Vein endothelial cell (primary cell): ENCODE results near the gene COL11A2.

- CAGE, long polyA plus RNA, result no peak
Measured at GRCh38 chr6:32095407-32096647, 13.3 kb downstream of the TNXB start.

GRCh38 chr6:32113520-32114443 lies 4.6 kb upstream of the TNXB start:
- CAGE, long polyA plus RNA, result no peak

DNA sequence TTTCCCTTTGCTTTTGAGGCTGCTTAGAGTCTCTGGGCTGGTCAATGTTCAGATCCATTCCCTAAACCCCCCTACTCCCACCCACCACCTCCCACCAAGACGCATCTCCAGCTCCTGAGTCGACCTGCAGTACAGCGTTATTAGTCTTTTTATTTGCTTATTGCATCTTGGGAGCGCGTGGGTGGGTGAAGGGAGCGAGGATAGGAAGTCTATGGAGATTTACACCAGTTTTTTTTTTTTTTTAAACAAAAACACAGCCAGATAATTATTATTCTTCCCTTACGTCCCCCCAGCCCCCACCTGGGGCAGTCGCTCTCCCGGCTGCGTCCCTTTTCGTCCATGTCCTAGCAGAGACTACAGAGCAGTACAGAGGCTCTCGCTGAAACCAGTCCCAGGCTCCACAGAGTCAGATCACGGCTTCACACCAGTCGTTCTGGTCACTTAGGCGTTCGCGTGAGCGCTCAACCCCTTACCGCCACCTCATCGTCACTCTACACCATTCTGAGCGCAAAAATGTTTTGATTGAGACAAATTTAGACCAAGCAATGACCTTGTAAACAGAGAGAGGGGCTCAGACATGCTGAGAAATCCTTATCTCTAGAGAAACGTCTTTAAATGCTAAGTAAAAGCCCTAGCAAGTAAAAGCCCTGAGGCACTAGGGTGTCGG lies 1.1 kb upstream of the PRRT1 start:
- CAGE, long polyA plus RNA, result no peak

- CAGE, long polyA plus RNA, result start-site peak on the minus strand at chr6:32154332-32154384, 16 and 12 reads in 2 replicates
Measured at GRCh38 chr6:32154308-32155037, 532 bp downstream of the PPT2 start.

DNA sequence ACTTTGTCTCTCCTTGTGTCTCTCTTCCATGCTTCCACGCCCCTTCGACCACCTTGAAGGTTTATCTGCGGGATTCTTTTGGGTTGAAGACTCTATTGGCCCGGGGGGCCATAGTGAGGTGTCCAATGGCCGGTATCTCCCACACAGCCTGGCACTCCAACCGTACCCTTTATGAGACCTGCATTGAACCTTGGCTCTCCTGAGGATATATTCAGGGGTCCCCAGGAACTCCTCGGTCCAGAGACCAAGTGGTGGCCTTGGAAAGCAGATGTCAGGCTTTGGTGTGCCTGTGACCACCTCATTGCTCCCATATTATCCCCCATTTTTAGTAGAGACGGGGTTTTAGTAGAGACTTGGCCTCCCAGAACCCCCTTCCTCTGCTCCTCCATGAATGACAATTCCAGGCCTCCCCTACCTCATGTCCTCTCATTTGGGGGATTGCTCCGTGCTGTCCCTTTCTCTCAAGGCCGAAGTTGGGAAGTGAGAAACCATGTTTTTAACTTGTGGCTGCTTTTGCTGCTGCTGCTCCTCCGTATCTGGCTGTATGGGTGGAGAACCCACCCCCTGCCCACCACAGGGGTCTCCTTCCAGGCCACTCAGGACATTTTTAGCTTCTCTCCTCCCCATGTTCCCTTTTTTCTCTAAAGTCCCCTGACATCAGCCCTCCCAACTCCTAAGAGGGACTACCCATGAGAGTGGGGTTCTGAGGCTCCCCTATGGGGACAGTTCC lies 1.5 kb upstream of the EGFL8 start:
- CAGE, long polyA plus RNA, result no peak

GRCh38 chr6:32196309-32196873 lies 3.9 kb upstream of the GPSM3 start:
- CAGE, long polyA plus RNA, result no peak

DNA sequence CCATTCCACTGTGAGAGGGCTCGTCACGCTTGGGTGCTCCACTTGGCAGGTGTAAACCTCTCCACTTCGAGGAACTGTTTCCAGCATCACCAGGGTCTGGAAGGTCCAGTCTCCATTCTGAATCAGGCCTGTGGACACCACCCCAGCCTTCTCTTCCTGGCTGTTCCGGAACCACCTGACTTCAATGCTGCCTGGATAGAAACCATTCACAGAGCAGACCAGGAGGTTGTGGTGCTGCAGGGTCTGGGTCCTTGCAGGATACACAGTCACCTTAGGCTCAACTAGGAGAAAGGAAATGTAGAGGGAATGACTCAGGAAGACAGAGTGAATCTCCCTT lies 10.7 kb downstream of the HLA-DRB5 start:
- CAGE, long polyA plus RNA, result no peak

DNA sequence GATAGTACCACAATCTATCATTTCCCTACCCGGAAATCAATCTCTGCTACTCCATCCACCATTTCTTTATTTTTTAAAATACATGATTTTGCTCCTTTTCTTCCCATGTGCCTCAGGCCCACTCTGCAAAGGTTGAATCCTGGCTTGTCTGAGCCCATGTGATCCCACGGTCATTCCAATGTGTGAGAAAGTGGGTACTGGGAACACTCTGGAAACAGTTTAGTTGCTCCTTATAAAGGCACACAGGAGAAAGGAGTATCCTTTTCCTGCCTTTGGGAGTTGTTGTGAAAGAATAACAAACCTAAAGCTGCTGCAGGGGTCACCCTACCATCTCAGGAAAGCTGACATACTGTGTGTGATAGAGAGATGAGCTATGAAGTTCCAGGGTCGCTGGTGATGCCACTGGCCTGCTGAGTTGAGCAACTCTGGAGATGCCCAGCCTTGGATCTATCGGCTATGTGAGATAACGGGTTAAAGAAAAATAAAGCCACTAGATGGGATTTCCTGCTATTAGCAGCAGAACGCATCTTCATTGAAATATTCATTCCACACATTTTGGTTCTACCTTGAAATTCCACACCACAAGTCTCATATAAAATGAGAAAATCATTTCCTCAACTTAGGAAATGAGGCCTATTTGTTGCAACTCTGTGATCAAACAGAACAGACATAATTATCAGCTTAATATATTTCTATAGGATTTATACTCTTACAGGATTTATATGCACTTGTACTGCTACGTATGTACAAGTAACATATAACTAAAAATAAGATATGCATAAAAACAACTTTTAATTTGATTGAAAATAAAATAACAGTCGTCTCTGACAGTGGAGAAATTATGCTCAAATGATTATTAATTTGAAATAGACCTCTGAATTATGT lies 12.0 kb downstream of the HLA-DRB1 start:
- CAGE, long polyA plus RNA, result no peak

DNA sequence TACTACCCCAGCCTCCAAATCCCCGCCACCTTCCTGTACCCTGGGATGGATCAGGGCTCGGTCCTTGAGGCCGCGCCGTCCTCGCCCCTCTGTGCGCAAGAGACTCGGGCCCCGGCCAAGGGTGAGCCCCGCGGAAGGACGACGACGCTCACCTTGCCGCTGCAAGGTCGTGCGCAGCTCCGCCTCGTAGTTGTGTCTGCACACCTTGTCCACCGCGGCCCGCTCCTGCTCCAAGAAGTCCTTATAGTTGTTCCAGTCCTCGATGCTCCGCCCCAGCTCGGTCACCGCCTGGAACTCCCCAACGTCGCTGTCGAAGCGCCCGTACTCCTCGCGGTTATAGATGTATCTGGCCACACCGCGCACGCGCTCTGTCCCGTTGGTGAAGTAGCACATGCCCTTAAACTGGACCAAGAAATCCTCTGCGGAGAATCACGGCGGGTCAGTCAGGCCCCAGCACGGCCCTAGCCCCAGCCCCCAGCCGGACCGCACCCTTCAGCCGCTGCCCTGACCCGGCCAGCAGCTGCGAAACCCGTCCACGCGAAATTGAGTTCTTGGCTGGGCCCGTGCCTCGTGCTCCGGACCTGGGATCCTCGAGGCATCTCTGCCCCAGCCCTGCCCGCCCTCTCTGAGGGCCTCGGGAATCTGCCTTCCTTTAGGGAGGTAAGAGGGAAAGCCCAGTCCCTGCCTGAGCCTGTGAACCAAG lies 1.7 kb downstream of the HLA-DQB2 start:
- CAGE, long polyA plus RNA, result no peak

GRCh38 chr6:32825998-32826473 lies 9.2 kb upstream of the HLA-DOB start:
- CAGE, long polyA plus RNA, result no peak

DNA sequence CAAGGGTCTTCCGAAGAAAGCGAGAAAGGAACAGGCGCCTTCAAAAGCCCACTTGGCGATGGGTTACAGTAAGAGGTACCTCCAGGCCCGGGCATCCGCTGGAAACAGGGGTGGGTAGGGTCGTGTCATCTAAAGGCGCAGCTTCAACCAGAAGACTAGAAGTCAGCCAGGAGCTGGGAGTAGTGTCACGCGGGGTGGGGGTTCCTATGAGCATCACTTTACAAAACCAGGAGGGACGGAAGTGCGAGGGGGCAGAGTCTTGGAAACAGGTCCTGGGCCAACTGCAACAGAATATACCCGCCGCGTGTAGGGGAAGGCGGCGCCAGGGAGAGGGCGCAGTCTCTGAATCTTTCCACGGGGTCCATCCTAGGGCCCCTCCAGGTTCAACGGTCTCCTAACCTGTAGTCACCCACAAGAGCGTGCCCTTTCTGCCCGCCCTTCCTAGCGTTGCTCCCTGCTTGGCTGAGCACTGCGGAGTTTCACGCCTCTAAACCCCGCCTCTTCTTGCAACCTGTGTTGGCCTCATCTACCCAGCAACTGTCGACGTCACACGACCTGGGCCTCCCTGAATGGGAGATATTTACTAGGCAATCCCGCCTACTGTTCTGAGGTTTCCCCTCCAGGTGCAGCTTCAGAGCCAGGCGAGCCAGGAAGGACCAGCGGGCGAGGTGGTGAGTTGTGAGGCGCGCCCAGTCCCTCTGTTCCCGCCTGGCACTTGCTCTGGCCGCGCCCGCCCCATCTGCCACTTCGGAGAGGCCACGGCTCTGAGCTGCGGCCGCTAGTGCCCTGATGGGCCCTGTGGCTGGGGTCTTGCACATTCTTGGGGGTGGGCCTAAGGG lies 572 bp upstream of the PSMB8 start:
- CAGE, long polyA plus RNA, result start-site peak on the minus strand centred at position 159 of the sequence, 100 bp wide, 83 and 41 reads in 2 replicates

DNA sequence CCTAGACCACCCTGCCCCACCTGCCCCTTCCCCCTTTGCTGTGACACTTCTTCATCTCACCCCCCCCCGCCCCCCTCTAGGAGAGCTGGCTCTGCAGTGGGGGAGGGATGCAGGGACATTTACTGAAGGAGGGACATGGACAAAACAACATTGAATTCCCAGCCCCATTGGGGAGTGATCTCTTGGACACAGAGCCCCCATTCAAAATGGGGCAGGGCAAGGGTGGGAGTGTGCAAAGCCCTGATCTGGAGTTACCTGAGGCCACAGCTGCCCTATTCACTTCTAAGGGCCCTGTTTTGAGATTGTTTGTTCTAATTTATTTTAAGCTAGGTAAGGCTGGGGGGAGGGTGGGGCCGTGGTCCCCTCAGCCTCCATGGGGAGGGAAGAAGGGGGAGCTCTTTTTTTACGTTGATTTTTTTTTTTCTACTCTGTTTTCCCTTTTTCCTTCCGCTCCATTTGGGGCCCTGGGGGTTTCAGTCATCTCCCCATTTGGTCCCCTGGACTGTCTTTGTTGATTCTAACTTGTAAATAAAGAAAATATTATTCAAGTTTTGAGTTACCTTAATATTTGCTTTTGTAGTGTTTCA lies 12.5 kb downstream of the BRD2 start:
- CAGE, long polyA plus RNA, result no peak

GRCh38 chr6:33015259-33015726 lies 5.9 kb upstream of the HLA-DOA start:
- CAGE, long polyA plus RNA, result no peak

- CAGE, long polyA plus RNA, result no peak
Measured at GRCh38 chr6:33029298-33030251, 20.2 kb upstream of the HLA-DOA start.

- CAGE, long polyA plus RNA, result no peak
Measured at GRCh38 chr6:33112231-33112656, 36.5 kb downstream of the HLA-DPB1 start.

DNA sequence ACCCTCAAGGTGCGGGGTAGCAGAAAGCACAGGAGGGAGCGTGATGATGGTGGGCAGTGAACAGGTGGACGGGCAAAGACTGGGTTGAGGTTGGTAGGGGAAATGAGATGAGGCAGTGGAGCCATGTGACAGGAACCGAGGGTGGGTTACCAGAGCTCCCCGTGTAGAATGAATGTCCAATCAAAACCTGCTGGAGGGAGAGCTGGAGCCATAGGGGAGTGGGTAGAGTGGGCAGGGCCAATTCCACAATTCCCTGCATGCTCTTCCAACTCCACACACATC lies 38.0 kb downstream of the HLA-DPB1 start:
- CAGE, long polyA plus RNA, result no peak

DNA sequence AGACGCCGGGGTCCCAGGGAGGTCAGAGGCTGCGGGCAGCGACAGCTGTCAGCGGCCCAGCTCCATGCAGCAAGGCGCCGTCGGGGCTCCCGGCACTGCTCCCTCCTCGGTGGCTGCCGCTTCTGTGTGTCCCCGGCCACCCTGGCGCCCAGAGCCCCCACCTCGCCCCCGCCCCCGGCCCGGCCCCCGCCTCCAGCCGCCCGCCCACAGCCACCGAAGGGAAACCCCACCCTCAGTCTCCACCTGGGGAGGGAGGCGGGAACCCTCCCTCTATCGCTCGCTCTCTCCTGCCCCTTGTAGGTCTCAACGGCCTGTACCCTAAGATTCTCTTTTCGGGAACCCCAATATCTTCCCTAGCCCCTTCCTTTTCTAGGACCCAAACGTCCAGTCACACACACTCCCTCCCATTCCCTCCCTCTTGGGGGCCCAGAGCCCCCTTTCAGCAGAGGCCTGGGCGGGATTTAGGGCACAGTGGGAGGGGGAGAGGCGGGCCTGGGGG lies at the start of gene COL11A2:
Gene COL11A2, minus strand, starts transcription at position 128 of the 499 bp plus-strand sequence.
- CAGE, long polyA plus RNA, result no peak

DNA sequence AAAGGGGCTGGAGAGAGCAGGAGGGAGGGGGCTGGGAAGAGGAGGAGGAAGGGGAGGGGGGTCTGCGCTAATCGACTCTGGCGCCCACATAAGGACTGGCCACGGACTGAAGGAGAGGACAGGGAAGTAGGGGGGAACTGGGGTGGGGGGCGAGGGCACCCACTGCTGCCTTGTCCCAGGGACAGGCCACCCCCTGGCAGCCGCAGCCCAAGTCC lies 1.1 kb upstream of the RING1 start:
- CAGE, long polyA plus RNA, result no peak

DNA sequence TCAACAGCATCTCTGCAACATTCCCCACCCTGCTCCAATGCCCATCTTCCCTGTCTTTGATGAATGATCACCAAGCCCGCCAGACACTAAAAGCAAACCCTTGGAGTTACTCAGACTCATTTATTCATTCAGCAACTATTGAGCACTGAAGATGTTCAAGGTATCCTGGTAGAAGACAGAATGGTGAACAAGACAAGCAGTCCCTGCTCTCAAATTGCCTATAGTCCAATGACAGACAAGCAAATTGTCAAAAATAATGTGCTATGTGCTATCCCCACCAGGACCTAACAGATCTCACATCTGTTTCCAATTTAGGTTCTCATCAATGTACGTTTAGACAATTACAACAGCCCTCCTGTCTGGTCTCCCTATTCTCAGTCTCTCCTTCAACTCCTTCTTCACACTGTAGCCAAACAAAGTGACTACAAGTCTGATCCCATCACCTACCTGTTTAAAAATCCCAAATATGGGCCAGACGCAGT lies 7.5 kb upstream of the RGL2 start:
- CAGE, long polyA plus RNA, result no peak

DNA sequence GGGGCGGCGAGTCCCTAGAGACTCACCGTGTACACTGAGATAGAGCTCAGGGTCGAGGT lies 381 bp downstream of the TAPBP start:
- CAGE, long polyA plus RNA, result no peak